Aortic smooth muscle cell (primary cell): ENCODE results near the gene CARD10.

- RRBS, result no CpG with 5 or more reads among the region's 29 CpGs
These were observed 11.1 kb downstream of the CARD10 start for GRCh38 chr22:37507976-37508733.

DNA sequence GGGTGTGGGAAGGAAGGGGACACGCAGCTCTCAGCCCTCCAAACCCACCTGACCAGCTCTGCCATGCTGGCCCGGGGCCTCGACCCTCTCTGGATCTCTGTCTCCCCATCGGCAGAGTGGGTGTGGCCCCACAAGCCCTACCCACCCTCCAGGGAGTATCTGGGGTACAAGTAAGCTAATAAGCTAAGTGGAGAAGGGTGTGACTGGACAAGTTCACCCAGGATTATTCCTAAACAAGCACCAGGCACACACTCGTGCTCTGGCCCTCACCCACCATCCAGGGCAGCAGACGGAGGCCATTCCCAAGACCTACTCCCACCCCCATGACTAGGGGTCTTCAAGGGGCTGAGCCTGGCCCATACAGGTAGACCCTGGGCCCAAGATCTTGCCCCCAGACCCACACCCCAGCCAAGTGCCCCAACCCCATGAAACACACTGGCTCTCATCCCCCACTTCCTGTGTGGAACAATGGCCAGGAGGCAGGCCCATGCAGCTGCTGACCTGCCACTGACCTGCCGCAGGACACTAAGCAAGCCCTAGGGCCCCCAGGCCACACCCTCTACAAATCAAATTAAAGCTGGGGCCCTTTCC, 10.4 kb downstream of the CARD10 start:
- RRBS, result no CpG with 5 or more reads among the region's 7 CpGs

DNA sequence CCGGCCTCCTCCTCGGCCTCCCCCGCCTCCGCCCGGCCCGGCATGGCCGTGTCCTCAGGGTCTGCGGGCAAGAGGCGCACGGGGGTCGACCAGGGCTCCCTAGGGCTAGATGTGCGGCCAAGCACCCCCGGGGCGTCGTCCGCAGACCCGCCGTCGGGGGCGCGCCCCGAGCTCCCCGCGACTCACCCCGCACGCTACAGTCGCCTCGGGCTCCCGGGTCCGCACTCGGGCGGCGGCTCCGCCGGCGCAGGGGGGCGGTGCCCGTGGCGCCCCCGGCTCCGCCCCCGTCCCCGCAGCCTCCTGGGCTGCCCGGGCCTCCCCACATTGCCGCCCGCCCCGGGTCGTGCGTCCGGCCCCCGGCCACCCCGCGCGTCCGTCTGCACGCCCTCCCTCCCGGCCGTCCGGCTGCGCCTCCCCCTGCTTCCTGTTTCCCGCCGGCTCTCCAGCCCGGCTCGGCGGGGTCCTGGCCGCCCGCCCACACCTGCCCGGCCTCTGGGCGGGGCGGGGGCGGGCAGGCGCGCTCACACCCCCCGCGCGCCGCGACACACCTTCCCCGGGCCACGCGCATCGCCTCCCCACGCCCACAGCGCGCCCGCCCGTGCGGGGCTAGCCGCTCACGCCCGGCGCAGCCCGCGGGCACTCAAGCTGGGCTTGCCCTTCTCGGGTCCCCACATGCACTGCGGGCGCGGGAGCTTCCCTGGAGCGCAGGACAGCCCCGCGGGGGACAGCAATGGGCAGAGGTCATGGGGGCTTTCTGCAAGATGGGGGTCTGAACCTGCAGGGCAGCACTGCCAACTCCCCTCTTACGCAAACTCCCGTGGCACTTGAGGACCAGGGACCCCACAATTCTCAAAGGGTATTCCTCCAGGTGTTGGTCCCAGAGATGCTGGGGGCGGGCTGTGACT, at the start of gene CARD10:
Gene CARD10, minus strand, starts transcription at position 259 of the 905 bp plus-strand sequence.
- RRBS, result 2% methylated on average over 59 of the region's 104 CpGs

GRCh38 chr22:37538580-37539324, 19.5 kb upstream of the CARD10 start:
- RRBS, result no CpG with 5 or more reads among the region's 17 CpGs

DNA sequence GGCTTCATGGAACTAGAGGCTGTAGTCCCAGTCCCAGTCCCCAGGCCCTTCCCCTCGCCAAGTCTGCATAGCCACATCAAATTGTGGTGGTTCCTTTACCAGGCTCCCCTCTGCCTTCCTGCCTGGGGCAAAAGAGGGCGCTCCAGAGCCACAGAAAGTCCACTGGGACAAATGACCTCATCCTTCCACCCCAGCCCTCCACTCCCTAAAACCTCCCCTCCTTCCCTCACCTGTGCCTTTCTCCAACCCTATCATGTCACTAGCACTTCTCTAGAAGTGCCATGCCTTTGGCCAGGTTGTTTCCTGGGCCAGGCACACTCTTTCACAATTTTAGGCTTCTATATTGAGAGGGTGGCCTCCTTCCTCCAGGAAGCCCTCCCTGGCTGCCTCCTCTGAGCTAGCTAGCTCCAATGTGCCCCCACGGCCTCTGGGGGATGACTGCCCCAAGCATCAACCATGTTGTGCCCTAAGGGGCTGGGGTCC, 15.1 kb upstream of the CDC42EP1 start:
- RRBS, result no CpG with 5 or more reads among the region's 3 CpGs

DNA sequence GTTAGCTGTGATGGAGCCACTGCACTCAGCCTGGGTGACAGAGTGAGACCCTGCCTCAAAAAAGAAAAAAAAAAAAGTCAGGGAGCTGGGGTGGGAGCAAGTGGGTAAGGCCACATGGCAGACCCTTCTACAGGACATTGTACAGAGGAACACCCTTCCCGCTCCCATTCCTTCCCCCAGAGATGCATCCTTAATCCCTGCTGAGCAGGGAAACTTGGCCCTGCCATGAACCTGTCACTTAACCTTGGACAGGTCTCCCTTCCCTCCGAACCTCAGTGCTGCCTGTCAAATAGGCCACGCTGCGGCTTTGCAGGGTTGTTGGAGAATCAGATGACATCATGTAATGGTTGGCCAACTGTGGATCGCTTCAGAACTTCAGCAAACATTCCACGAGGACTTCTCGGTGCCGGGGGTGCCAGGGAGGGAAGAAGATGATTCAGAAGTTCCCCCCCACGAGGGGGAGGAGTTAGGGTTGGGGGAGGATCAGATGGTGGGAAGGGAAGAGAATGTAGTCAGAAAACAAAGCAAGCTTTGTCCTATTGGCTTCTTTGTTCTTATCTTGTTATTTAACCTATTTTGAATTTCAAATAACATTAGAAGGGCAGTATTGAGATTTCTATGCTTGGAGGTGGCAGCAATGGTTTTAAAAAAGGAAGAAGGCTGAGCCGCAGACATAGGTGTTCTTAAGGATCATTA, 2.9 kb downstream of the CDC42EP1 start:
- RRBS, result no CpG with 5 or more reads among the region's 10 CpGs

DNA sequence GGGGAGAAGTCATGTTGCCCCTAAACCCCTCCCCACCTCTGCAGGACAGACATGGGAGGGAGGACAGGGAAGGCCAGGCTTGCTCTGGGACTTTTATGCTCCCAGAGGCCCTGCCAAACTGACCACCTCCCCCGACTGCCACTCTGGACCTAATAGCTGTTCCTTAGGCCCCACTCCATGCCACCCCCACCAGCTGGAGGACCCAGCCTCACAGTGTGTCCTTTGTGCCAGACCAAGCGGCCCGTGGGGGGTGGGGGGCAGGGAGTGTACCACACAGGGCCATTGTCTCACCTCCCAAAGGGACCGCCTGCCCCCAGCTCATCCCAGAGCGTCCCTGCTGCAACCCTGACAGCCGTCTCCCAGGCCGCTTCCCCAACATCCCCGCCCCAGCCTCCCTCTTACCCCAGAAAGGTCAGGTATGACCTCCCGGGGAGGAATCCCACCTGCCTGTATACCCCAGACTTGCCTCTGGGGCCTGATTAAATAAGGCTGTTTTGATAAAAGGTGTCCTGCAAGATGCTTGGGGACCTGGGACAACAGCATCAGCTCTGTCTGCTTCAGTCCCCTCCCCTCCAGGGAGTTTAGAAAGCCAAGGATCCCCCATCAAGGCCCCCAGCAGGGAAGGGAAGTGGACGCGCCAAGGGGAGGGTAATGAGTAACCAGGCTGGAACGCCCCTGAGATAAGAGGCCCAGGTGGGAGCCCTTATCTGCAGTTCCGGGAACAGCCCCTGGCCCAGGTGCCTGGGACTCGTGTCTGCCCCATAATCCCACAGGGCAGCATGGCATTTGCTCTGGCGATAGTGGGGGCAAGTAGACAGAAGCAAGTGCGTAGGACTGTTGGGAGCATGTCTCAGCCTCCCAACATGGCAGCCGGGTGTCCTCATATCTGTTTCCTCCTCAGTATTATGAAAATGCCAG, 8.9 kb downstream of the CDC42EP1 start:
- RRBS, result 7% methylated on average over 1 of the region's 17 CpGs

DNA sequence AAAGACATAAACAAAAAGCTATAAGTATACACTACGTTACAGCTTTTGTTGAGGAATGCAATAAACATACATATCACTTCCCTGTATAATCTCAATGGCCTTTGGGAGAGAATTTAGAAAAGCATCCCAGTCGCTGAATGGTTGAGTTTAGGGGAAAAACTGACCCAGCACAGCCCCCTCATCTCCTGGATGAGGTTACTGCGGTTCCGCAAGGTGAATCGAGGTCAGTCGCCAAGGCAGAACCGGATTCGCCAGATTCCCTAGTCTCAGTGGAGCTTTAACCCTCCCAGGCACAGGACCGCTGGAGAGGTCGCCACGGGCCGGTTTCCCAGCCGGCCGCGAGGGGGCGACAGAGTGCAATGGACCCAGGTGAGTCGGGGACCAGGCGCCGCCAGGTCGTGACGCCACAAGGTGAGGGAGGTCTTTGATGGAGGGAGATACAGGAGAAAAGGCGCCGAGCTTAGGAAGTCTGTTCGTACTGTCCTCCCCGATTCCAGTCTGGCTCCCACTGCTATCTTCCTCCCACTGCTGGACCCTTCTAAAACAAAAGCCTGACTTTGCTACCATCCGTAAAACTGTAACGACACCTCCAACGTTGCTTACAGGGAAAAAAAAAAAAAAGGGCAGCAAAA, 1.6 kb upstream of the GGA1 start:
- RRBS, result 2% methylated on average over 6 of the region's 28 CpGs

DNA sequence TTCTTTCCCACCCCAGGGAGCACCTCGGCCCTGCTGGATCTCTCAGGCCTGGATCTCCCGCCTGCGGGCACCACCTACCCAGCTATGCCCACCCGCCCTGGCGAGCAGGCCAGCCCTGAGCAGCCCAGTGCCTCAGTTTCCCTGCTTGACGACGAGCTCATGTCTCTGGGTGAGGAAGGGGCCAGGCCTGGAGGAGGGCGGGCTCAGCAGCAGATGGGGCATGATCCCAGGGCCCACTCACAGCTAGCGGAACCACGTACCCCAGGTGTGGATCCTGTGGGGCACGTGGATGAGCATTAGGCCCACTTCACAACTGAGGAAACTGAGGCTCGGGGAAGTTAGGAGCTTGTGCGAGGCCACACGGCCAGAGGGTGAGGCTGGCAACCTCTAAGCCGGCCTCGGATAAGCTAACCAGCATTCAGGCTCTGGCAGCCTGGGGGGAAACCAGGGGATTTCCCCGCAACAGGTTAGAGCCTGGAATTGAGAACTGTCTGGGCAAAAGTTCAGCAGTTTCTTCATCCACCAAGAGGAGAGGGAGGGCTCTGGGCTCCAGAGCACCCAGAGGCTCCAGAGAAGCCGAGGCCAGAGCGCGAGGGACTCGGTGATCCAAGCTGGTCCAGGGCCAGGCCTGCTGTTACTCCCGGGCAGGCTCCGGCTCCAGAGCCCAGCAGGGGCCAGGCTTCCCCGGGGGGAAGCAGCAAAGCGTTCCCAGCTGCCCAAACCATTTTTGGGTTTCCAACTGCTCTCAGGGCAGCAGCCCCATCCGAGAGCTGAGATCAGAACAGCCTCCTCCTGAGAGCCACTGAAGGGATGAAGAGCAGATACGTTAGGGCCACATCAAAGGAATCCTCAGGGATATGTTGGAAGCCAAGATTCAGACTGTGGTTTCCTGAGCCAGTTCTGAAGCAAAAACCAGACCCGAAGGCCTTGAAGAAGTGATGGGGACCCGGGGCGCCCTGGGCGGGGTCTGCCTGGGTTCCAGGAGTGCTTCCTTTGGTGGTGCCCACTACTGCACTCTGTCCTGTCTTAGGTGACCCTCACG, 13.4 kb upstream of the SH3BP1 start:
- RRBS, result no CpG with 5 or more reads among the region's 32 CpGs

DNA sequence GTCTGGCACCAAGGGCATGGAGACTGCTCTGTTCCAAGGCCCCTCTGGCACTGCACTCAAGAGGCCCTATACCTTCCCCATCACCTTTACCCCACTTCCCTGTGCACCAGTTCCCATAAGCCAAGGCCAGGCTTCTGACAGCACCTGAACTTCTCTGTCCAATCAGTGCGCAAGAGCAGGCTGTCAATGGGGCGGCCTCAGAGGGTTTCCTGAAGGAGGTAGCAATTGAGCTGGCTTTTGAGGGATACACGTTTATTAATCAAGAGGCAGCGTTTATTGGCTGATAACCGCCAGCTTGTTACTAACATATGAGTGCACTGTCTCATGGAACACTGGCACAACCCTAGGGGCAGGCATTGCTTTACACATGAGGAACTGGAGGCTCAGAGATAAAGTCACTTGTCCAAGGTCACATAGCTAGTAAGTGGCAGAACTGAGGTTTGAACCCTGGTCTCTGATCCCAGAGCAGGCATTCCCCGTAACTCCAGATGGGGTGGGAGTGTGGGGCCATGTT, 2.2 kb downstream of the SH3BP1 start:
- RRBS, result no CpG with 5 or more reads among the region's 6 CpGs

GRCh38 chr22:37658804-37659534, 446 bp downstream of the PDXP start:
- RRBS, result under 1% methylated on average over 46 of the region's 105 CpGs

GRCh38 chr22:37659535-37660061, 1.1 kb downstream of the PDXP start:
- RRBS, result no CpG with 5 or more reads among the region's 8 CpGs

DNA sequence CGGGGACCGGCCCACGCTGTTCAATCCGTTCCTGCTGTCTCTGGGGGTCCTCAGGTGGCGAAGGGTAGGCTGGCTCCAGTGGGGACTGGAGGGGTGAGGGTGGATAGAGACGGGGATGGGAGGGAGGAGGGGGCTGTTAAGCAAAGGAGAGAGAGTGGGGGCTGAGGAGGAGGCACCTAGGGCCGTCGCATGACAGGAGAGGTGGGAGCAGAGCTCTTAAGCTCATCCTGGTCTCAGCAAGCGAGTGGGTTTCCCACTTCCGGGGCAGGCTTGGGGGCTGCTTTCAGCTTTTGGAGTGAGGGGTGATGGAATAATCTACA, 44.1 kb downstream of the TRIOBP start:
- RRBS, result no CpG with 5 or more reads among the region's 10 CpGs

GRCh38 chr22:37817557-37818382, 5.4 kb upstream of the GALR3 start:
- RRBS, result no CpG with 5 or more reads among the region's 31 CpGs

GRCh38 chr22:37862653-37863282, 13.5 kb downstream of the EIF3L start:
- RRBS, result no CpG with 5 or more reads among the region's 4 CpGs

DNA sequence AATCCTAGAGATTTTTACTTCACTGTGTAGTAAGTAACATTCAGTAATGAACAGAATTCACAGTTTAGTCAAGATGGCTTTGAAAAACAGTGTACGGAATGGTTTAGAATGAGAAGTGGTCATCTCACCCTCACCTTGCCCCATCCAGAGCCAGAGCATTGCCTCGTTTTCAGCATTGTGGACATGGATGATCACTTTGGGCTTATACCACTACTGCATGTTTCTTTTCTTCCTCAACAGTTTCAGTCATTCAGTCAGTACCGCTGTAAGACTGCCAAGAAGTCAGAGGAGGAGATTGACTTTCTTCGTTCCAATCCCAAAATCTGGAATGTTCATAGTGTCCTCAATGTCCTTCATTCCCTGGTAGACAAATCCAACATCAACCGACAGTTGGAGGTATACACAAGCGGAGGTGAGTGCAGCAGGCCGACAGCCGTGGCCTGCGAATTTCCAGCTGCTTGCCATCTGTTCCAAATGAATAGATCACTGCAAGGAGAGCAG, 20.8 kb downstream of the EIF3L start:
- RRBS, result no CpG with 5 or more reads among the region's 9 CpGs

- RRBS, result 83% methylated on average over 3 of the region's 9 CpGs
These were observed 4.7 kb downstream of the MICALL1 start for GRCh38 chr22:37910761-37911167.

GRCh38 chr22:37911232-37911637, 5.1 kb downstream of the MICALL1 start:
- RRBS, result 61% methylated on average over 2 of the region's 7 CpGs

GRCh38 chr22:37920169-37920454, 14.0 kb downstream of the MICALL1 start:
- RRBS, result no CpG with 5 or more reads among the region's 4 CpGs